ENCODE data around the genes LMBR1L, TUBA1A and KCNH3.

DNA sequence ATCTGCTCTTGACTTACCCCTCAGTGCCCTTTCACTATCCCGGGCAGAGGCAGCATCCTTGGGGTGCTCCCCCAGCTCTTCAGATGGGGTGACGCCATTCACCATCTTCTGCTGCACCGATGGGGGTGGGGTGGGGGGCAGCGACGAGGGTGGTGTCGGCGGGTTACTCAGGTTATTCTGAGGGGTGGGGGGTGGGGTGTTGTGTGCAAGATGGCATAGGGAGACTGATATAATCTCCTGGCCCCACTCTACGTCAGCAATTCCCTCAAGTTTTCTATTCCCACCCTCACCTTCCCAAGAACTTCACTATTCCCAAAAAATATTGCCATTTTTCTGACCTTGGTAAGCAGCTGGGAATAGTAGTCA lies 11.7 kb upstream of the PRKAG1 start:
- PRO-cap, 3 experiments = no peak in any of the 3 experiments

- PRO-cap, 3 experiments = no peak in any of the 3 experiments
Measured at GRCh38 chr12:49043520-49044098, 17.0 kb downstream of the KMT2D start.

DNA sequence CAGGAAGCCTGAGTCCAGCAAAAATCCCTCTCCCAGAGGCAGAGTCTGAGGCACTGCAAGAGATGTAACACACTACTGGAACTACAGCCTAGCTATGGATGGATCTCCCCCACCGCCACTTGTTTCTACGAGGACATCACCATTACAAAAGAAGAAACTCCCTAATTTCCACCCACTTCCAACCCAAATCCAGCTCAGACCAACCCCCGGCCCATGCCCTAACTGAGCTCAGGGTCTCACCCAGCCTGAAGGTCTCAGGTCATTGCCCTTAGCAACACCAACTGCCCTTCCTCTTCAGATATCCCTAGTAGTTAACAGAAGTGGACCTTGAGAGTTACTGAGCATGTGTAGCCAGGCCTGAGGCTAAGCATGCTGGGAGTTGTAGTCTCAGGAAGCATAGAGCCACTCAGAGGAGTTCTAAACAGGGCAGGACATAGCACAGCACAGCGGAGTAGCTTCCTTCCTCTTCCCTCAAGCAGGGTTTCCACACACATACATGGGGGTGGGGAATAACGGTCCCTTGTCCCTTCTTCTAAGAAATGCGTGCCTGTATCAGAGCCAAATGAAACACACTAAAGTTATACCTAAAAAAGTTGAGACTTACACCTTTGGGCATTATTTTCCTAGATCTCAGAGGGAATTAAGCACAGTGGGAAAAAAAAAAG lies 4.7 kb downstream of the KMT2D start:
- PRO-cap, 3 experiments = peak in 1 of 3 experiments; most common plus-strand start position 409 of the sequence (in 1)

DNA sequence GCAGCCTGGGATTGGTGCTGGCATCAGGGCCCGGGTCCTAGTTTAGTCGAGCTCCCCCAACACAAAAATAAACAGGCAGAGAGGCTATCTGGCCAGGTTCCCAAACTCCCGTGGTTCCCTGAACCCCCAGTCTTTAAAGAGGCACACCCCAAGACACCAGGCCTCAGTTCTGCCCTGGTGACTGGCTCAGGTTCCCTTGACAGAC lies 1.4 kb downstream of the KMT2D start:
- PRO-cap, 3 experiments = peak in 2 of 3 experiments; most common plus-strand start position 166 of the sequence (in 2); most common minus-strand start position 104 of the sequence (in 1)

- PRO-cap, 3 experiments = peak in 3 of 3 experiments; most common plus-strand start chr12:49110787 (in 3); most common minus-strand start chr12:49110675 (in 3)
Measured at GRCh38 chr12:49110400-49111218, at the start of gene LMBR1L. Gene LMBR1L (minus strand): TSS chr12:49110847.

DNA sequence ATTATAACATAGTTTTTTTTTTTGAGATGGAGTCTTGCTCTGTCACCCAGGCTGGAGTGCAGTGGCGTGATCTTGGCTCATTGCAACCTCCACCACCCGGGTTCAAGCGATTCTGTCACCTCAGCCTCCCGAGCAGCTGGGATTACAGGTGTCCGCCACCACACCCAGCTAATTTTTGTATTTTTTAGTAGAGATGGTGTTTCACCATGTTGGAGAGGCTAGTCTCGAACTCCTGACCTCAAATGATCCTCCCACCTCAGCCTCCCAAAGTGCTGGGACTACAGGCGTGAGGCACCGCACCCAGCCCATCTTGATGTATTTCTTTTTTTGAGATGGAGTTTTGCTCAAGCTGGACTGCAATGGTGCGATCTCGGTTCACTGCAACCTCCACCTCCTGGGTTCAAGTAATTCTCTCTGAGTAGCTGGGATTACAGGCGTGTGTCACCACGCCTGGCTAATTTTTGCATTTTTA lies 5.8 kb downstream of the TUBA1A start:
- PRO-cap, 3 experiments = no peak in any of the 3 experiments

DNA sequence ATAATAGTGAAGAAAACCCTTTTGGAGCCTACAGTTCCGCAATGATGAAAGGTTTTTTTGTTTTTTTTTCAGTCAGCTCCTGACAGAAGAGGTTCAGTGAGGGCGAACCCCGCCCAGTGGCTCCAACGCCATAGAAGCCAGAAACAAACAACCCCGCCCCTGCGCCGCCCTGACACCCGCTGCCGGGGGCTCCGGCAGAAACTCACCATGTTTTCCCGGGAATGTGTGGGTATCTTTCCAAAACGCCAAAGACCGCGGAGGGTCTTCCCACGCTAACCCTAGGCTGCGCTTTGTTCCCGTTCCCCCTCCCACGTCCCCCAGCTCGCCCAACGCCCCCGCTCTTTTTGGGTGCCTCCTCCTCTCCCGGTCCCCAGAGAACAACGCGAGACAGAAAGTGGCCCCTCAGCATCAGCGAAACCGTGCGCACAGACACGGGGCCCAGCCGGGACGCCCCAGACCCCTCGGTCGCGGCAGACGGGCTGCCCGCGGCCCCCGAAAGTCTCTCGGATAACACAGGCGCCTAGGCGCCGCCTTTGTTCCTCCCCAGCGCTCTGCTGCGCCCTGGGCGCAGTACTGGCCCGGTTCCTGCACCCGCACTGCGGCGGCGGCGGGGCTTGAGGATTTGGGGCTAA lies 553 bp downstream of the TUBA1A start:
- PRO-cap, 3 experiments = peak in 3 of 3 experiments; most common plus-strand start position 380 of the sequence (in 3); most common minus-strand start position 572 of the sequence (in 3)

- PRO-cap, 3 experiments = peak in 3 of 3 experiments; most common plus-strand start chr12:49189281 (in 2); most common minus-strand start chr12:49189078 (in 3)
Measured at GRCh38 chr12:49188843-49189434, at the start of gene TUBA1A. Gene TUBA1A (minus strand): TSS chr12:49189080.

- PRO-cap, 3 experiments = no peak in any of the 3 experiments
Measured at GRCh38 chr12:49232134-49232700, 32.7 kb upstream of the TUBA1C start.

DNA sequence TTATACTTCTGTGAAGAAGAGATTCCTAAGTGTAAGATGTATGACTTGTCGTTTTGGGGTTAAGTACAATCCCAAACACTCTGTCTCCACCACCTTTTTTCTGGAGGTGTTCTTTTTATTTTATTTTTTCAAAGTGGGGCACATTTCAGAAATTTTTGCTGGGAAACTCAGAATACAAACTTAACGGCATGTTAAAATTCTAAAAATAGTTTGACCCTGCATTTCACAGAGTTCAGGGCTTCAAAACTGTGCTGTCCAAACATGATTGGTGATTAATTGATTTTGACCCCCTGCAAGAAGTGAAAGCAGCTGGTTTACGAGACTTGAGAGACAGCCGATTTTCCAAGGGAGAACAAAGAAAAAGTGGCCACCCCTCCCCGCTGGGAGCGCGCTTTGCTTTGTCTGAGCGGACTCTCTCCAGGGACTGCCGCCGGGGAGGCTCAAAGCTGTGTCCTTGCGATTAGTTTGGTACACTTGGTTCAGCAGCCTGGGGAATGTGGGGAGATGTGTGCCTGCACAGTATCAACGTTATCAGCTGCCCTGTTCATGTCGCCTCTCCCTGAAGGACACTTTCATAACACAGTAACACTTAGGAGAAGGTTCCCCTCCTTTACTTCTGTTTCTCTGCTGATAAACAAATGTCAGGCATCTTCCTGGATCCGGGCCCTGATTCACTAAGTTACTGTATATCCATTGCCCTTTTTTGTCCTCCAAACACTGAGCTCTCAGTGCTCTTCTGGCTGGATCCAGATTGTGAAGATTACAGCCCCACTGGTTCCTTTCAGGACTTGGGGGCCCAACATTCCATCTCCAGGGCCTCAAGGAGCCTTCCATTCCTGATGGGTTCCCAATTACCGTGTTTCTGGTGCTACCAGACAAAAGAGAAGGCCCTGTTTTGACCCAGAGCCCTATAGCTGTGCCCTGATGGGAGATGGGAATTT lies 31.9 kb upstream of the TUBA1C start:
- PRO-cap, 3 experiments = peak in 2 of 3 experiments; most common plus-strand start position 409 of the sequence (in 2); most common minus-strand start position 429 of the sequence (in 2)

- PRO-cap, 3 experiments = no peak in any of the 3 experiments
Measured at GRCh38 chr12:49339445-49339920, 2.5 kb upstream of the C1QL4 start.

DNA sequence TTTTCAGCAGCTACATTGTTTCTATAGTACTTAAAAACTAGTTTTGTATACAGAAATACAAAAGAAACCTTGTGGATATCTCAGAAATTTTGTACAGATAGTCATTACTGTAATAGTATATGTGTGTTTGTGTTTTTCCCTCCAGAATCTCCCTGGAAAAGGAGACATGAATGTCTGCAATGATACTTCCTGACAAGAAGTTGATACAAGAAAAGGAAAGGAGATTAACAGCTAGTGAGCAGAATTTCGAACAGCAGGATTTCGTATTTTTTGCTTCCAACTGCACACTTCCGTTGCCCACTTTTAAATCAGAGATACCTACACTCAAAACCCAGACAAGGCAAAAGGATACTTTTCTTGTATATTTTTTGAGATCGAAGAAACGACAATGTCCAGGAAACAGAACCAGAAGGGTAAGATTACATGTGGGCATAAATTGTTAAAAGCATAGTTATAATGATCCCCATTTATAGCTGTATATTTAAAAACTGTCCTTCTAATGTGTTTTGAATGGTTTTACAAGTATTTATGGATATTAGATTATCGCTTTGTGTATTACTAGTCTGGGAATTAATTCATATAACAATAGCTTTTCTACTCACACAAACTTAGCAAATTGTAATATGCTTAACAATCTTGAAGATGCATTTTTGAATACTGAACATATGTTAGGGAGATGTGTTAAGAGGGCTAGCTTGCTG lies 78.1 kb upstream of the KCNH3 start:
- PRO-cap, 3 experiments = no peak in any of the 3 experiments

DNA sequence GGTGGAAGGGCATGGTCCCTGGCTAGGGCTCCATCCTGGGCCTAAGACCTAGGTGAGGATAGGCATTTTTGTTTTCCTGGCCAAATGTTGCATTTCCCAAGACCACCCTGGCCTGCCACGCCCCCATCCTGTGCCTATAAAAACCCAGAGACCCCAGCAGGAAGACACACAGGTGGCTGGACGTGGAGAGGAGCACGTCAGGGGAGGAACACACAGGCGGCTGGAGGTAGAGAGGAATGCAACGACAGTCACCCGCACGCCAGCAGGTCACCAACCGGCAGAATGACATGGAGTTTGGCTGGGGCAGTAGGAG lies 62.9 kb upstream of the KCNH3 start:
- PRO-cap, 3 experiments = no peak in any of the 3 experiments

DNA sequence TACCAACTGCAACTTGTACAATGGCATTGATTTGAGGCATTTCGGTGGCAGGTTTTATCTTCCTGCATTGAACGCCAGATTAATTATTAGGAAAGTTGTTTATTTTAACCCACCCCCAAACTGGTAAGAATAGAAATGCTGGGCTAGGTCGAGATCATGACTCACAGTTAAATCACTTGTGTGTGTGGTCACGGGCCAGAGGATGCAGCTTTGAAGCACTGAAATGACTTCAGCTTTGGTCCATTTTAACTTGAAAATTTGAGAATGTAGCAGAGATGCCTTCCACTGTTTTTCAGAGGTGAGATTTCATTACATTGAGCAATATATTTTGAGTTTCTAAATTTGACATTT lies 23.6 kb upstream of the KCNH3 start:
- PRO-cap, 3 experiments = no peak in any of the 3 experiments

DNA sequence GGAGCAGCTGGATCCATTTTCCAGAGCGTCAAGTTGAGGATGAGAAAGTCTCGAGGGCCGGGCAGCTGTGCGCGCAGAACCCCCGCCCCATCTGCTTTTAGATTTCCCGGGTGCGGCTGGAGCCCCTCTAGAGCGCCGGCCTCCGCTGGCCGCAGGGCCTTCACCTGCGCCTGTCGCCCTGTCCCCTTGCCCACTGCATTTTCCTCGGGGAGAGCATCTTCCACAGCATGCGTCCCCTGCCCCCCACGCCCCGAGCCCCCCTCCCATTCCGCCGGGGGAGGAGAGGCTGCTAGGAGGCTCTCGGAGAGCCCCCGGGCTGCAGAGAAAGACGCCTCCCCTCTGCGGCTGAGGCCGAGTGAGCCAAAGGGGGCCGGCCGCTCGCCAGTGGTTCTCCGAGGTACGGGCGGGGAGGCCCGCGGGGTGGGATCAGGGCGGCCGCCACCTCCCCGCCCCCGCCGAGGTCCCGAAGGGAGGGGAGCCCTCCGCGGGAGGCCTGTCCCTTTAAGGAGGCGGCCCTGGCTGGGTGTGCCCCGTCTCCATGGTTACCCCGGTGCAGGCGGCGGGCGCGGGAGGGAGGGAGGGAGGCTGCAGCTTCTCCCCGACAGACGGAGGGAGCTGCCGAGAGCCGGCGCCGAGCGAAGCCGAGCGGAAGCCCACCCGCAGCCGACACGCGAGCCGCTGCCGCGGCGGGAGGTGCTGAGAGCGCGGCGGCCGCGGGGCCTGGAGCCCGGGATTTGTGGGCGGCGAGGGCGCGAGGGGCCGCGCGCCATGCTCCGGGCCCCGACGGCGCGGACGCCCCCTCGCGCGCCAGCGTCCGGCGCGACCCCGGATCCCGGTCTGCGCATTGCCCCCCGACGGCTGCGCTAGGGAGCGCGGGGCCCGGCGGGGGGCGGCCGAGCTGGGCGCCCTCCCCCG lies at the start of gene KCNH3:
TSS of gene KCNH3 (plus strand) at position 583 of the 915 bp plus-strand sequence.
- PRO-cap, 3 experiments = no peak in any of the 3 experiments

- PRO-cap, 3 experiments = no peak in any of the 3 experiments
Measured at GRCh38 chr12:49555897-49556301, 12.0 kb downstream of the MCRS1 start.

DNA sequence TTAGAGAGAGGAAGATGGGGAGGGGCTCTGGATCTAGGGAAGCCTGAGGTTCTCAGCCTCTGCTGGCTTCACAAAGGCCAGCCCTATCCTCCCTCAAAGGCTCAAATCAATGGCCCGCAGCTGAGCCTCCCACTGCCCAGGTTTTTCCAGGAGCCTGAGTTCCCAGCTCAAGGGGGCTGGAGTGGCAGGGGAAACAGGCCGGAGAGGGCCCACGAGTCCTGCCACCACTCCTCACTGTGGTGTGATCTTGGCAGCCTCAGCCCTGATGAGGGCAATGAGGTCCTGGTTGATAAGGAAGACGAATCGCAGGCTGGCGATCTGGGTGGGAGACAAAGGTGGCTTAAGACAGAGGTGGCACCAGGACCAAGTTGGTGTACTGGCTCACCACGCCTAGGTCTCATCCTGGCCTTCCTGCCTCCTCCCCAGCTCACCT lies 9.5 kb downstream of the MCRS1 start:
- PRO-cap, 3 experiments = no peak in any of the 3 experiments

GRCh38 chr12:49640131-49640729 lies 16.9 kb downstream of the PRPF40B start:
- PRO-cap, 3 experiments = no peak in any of the 3 experiments

GRCh38 chr12:49643088-49643689 lies 19.8 kb downstream of the PRPF40B start:
- PRO-cap, 3 experiments = no peak in any of the 3 experiments

DNA sequence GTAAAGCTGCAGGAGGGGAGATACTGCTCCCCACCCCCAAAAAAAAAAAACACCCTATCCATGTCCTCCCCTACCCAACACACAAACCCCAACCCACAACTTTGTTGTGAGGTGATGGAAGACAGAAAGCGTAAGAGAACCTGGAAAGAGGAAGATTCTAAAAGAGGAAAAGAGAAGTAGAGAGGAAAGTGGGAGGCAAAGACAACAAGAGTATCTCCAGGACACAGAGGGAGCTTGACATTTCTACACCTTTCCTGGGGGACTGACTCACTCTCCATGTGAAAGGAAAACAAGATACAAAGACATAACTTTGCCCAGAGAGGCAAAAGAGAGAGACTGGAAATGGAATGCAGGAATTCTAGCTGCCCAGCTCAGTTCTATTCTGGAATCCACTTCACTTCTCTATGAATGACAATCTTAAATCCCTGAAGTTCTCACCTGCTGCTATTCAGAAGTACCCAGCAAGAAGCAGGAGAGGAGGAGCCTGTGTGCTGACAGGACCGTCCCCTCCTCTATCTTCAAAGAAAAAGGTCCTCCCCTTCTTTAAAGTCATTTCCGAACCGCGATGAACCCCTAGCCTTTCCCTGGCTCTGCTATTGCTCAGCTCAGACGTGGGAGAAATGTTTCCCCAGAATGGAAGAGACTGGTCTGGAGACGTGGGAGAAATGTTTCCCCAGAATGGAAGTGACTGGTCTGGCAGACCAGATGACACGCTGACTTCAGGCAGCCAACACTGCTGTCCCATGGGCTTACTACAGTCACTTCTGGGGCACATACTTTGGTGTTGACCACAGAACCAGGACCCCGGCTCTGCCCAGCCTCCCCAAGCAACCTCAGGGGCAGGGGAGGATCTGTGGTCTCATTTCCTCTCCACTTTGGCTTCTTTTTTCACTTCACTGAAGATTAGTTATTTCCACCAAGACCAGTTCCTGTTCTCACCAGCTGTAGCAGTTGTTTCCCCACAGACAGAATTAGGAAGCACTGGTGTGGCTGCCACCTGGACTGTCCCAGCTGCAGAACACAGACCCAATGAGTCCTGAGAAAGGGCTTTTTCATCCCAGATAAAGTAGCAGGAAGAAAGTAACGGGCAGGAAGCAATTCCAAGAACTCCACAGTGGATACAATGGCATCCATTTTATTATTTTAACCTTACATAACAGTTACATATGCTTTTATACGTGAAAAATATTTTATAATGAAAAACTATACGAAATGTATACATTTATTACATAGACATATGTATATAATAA lies 8.3 kb downstream of the FMNL3 start:
- PRO-cap, 3 experiments = no peak in any of the 3 experiments

Measured in Metastatic Breast Carcinoma in the Ovary (tissue), 3 donors.